SK-N-SH (cell line): ENCODE measurements around a stretch of chr2.

- RRBS: no CpG with 5 or more reads among the region's 12 CpGs
CAGE:
- cytosol, long polyA plus RNA: no peak
- long polyA plus RNA: no peak
- nucleus, long polyA plus RNA: no peak
Observed at GRCh38 chr2:172985253-172985984, 90.2 kb upstream of the MAP3K20 start.

DNA sequence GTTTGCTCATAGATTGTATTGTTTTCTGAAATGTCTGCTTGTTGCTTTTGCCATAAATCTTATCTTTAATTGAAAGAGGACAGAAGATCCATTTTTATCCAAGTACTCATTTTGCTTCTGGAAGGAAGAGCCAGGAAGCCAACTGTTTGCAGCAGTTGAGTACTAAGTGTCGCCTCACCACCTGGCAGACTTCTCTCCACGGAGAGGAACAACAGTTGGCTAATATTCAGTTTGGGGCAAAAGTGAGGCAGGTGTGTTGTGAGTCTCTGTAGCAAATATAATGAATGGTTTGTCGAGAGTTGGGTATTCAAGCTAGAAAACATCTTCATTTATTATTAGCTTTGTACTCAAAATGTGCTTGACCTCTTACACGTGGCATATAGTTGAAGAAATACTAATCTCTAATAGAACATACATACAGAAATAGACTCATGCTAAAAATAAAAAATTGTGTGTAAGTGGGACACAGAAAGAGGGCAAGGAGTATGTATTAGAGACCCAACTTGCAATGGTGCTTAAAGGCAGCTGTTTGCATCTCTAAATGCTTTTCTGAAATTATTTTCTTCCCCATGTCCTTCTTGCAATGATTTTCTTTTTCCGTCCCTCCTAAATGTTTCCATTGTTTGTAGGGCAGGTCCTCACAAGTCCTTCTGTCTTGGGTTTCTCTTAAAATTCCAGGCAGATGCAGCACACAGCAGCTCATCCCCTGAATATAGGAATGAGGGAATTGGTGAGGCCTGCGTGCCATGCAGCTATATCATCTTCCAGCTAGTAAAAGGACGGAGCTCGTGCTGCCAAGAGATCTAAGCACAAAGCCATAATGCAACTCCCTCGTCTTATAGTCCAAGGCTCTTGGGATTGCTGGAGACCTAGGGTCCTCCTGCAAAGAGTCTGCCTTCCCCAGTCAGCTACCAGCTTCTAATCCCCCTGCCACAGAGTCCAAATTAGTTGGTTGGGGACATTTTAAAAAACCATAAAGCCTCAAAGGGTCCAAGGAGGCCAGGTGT lies 44.8 kb upstream of the MAP3K20 start:
- RRBS: no CpG with 5 or more reads among the region's 9 CpGs
CAGE:
- cytosol, long polyA plus RNA: no peak
- long polyA plus RNA: no peak
- nucleus, long polyA plus RNA: no peak

DNA sequence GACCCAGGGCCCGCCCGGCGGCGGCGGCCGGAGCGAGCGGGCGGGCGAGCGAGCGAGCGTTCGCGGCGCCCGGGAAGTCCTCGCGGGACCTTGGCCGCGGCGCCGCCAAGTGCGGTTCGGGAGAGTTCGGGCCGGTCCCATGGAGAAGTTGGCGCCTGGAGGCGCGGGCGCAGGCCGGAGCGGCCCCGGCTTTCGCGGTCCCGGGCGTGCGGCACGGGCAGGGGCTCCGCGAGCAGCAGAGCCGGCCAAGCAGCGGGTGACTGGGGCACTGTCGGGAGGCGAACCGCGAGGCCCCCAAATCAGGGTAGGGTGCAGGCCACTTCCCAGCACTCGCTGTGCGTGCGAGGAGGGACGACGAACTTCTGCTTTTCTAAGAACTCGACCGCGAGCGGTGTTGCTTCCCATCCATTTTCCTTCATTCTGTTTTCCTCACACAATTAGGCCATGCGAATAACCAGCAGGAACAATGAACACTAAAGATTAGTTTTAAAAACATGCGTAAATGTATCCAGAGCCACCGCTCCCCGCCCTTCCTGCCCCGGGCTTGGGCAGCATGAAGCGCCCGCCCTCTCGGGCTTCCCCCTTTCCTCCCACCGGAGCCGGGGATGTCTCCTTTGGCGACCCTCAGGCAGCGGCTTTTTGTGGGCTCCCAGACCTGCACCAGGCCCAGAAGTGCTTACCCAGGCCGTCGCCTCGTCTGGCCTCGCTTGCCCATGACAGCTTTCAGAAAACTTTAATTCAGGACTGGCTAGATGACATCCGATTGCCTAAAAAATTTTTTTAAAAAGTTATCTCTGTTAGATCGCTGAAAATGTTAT lies 716 bp downstream of the MAP3K20 start:
- RRBS: 2% methylated on average over 41 of the region's 75 CpGs
CAGE:
- cytosol, long polyA plus RNA: no peak
- long polyA plus RNA: no peak
- nucleus, long polyA plus RNA: no peak

DNA sequence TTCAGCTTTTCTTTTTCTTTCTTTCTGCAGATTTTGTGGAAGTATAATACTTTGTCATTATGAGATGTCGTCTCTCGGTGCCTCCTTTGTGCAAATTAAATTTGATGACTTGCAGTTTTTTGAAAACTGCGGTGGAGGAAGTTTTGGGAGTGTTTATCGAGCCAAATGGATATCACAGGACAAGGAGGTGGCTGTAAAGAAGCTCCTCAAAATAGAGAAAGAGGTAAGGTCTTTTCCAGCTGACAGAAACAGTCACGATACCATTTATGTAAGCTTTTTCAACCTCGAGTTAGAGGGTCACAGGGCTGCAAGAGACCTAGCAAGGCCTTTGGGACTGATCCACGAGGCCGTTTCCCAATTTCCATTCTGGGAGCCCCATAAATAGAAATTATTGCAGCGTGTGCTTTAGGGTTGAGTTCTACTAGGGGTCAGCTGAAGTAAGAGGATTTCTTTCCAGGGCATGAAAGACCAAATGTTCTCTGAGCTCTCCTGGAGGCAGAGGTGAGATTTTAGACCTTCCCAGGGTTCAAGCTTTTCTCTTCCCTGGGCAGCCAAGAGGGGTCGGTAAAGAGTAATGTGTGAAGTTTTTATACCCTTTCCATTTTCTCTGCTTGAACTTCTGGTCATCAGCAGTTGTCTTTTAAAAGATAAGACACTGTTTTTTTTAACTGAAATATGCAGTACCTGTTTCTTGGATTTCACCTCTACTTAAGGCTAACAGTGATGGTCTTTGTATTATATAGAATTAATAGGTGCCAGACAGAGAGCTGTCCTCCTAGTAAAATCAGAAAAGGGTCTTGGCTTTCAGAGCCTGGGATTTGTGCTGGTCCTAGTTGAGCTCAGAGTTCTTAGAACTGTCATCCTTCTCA lies 15.6 kb downstream of the MAP3K20 start:
- RRBS: no CpG with 5 or more reads among the region's 10 CpGs
CAGE:
- cytosol, long polyA plus RNA: no peak
- long polyA plus RNA: no peak
- nucleus, long polyA plus RNA: no peak

DNA sequence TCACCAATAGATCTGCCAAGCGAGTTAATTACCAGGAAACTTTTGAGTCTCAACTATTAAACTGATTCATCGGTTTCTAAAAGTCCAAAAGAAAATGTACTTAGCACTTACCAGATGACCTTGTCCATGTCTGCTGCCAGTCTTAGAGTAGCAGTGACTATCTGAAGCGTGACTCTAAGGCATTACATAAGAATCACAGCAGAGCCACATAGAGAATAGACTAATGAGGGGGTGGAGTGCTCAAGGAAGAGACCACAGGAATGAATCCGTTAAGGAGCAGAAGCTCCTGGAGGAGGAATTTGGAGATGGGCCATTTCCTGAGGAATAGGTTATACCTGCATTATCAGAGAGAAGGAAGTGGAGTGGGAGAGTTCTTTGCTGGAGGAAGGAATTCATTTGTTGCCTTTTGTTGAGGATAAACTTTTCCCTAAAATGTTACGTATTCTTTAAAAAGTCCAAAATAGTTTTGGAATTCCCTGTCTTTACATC lies 116.0 kb downstream of the MAP3K20 start:
- RRBS: no CpG with 5 or more reads among the region's 5 CpGs
CAGE:
- cytosol, long polyA plus RNA: no peak
- long polyA plus RNA: no peak
- nucleus, long polyA plus RNA: no peak

GRCh38 chr2:173571053-173572017 lies 216.7 kb downstream of the CDCA7 start:
- RRBS: no CpG with 5 or more reads among the region's 14 CpGs
CAGE:
- cytosol, long polyA plus RNA: no peak
- long polyA plus RNA: no peak
- nucleus, long polyA plus RNA: no peak

DNA sequence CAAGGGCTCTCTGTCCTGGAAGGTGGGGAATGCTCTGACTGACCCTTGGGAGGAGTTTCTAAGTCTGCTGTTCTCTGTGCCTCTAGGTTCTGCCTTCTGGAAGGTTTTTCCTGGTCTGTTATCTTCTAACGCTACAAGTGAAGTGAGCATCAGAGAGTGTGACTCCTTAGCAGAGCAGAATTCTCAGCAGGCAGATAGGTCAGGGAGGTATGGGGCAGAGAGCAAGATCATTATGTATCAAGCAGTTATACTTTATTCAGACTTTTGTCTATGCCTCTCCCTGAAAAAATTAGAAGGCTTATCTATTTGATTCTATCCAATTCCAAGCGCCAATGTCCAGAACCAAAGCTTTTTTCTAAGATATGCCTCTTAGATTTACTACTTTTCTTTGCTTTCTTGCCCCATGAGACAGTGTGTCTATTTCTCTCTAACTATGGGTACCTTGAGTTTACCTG lies 35.5 kb downstream of the SP3 start:
- RRBS: no CpG with 5 or more reads among the region's 2 CpGs
CAGE:
- cytosol, long polyA plus RNA: no peak
- long polyA plus RNA: no peak
- nucleus, long polyA plus RNA: no peak

DNA sequence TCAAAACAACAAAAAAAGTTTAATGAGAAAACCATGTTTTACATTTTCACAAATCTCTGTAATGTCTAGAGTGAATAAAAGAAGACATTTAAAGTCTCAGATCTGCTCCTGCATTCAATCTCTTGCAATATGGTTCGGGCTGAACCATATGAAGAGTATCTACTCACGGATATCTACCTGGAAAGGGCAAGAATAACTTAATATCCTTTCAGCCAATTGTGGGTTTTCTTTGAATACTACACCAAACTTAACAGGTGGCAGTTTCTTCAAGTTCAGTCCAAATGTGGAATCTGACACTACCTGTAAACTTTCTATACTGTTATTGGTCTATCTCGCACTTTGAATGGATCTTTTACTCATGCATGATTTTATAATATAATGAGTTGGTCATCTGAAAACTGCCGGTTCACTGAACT lies 13.7 kb downstream of the SP3 start:
- RRBS: no CpG with 5 or more reads among the region's 4 CpGs
CAGE:
- cytosol, long polyA plus RNA: no peak
- long polyA plus RNA: no peak
- nucleus, long polyA plus RNA: no peak

DNA sequence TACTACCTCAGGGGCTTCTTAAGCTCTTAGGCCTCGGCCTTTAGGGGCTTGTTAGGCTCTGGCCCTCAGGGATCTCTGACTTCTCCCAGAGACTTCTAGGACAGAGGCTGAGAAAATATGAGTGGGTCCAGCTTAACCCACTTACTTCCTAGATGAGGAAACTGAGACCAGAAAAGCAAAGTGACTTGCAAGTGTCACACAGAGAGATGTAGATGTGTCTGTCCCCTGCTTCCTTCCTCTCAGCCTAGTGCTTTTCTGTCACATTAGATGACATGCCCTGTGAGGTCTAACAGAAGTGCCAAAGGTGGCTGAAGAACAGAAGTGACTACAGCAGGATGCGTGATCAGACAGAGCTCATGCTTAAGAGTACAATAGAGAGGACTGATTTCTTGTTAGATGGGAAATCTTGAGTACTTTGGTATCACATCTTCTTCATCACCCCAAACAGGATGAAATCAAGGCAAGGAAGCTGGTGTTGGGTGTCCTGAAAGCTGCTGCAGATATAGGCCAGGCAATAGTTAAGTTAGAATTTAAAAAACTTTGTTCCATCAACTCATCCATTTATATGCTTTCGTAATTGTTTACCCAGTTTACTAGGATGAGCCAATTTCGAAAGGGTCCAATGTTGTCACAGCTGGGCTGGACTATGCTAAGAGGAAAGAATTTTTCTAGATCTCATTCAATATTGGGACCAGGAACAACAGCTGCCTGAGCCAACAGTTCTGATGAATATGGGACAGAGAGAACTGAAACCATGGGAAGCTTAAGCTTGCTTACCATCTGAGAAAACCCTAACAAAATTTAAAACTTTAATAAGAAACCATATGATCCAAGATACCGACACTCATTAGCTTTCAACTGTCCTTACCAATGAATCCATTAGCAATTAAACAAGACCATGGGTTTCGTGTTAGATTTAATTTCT lies 21.5 kb upstream of the SP3 start:
- RRBS: no CpG with 5 or more reads among the region's 6 CpGs
CAGE:
- cytosol, long polyA plus RNA: no peak
- long polyA plus RNA: no peak
- nucleus, long polyA plus RNA: no peak

DNA sequence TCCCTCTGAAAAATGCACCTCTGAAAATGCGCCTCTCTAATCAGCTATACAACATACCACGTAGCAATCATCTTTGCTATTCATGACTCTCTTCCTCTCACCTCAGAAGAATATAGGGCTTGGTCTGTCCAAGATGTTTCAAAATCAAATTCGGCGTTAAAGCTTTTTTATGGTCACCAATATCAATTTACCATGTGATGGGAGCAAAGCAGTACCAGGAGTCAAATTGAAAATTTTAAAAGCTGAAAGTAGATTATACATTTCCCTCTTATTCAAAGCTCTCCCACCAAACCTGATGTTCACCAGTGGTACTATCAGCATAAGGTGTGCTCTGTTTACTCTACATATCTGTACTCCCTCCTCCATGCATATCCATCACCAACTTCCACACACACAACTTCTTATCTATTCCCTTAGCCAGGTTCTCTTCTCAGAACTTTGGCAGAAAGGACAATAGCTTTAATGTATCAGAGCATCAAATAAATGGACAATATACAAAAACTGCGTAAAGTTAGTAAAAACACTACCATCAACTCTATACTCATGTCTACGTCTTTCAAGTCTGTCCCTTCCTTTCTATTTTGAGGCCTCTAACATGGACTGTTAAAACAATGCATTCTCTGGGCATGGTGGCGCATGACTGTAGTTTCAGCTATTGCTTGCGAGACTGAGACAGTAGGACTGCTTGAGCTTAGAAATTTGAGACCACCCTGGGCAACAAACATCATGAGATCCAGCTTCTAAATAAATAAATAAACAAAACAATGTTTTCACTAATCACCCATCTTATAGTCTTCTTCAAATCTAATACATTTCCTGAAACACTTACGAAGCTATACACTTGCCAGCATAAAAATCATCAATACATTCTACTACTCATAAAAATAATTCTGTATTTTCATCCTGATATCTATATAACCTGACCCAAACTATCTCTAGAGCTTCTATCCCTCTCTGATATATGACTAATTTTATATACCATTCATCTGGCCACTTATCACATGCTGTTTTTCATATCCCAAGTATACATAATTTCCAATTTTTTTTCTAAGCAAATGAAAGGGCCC lies 39.6 kb downstream of the OLA1 start:
- RRBS: no CpG with 5 or more reads among the region's 9 CpGs
CAGE:
- cytosol, long polyA plus RNA: no peak
- long polyA plus RNA: no peak
- nucleus, long polyA plus RNA: no peak

DNA sequence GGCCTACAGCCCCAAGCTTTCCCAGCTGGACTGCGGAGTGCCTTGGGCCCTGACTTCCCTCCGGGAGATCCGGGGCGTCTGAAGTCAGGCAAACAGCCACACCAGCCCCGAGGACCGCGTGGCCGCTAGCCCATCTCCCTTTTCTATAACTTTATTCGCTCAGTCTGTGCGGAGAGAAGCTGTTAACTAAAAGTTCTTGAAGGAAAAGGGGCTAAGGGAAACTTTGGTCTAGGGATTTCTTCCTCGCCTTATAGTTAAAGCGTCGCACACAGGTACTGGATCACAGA lies 502 bp upstream of the OLA1 start:
- RRBS: no CpG with 5 or more reads among the region's 13 CpGs
CAGE:
- cytosol, long polyA plus RNA: no peak
- long polyA plus RNA: no peak
- nucleus, long polyA plus RNA: no peak

- RRBS: no CpG with 5 or more reads among the region's 2 CpGs
CAGE:
- cytosol, long polyA plus RNA: no peak
- long polyA plus RNA: no peak
- nucleus, long polyA plus RNA: no peak
Observed at GRCh38 chr2:174569496-174569955, 28.1 kb downstream of the WIPF1 start.

DNA sequence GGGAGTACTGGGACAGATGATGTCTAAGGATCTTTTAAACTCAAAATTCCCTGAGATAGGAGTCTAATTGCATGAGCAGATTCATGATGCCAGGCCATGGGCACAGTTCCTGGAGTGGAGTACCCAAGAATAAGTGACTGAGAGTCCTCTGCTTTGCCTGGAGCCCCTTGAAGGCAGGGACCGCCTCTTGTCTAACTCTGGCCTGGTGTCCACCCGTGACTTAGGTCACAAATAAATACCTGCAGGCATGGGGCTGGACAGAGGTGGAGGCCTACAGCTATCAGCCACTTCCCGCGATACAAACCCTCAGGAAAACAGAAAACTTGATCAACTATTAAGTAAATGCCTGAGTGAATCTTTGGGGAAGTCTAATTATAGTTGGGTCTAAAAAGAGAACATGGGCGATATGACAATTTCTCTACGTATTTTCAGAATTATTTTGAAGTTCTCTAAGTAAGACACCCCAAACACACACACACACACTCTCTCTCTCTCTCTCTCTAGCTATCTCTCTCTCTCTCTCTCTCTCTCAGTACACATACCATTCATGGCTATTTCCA lies 1.8 kb upstream of the WIPF1 start:
- RRBS: no CpG with 5 or more reads among the region's 6 CpGs
CAGE:
- cytosol, long polyA plus RNA: no peak
- long polyA plus RNA: no peak
- nucleus, long polyA plus RNA: no peak

DNA sequence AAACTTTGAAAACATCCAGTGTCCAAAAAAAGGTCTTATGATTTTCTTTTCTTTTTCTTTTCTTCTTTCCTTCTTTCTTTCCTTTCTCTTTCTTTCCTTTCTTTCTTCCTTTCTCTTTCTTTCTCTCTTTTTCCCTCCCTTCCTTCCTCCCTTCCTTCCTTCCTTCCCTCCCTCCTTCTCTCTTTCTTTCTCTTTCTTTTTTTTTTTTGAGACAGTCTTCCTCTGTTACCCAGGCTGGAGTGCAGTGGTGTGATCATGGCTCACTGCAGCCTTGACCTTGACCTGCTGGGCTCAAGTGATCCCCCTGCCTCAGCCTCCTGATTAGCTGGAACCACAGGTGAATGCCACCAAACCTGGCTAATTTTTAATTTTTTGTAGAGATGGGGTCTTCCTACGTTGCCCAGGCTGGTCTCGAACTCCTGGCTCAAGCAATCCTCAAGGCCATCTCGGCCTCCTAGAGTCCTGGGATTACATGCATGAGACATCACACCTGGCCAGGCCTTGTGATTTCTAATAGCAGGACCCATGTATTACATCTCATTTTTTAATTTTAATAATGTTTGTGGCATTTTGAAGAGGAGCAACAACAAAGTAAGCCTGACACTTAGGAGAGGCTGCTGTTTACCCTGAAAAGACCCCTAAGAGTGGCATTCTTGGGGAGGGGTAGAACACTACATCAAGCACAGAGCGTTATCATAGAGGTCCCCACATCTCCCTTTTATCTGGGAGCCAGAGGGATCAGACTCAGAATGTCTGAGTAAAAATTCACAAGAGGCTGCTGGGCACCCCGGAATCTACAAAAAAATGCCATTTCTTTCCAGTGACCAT lies 30.0 kb upstream of the WIPF1 start:
- RRBS: no CpG with 5 or more reads among the region's 5 CpGs
CAGE:
- cytosol, long polyA plus RNA: no peak
- long polyA plus RNA: no peak
- nucleus, long polyA plus RNA: start-site peak on the minus strand centred at position 124 of the sequence, 216 bp wide, 11 and 24 reads in 2 replicates

- RRBS: no CpG with 5 or more reads among the region's 18 CpGs
CAGE:
- cytosol, long polyA plus RNA: no peak
- long polyA plus RNA: no peak
- nucleus, long polyA plus RNA: no peak
Observed at GRCh38 chr2:174753111-174753770, 11.0 kb downstream of the CHRNA1 start.

- RRBS: no CpG with 5 or more reads among the region's 18 CpGs
CAGE:
- cytosol, long polyA plus RNA: no peak
- long polyA plus RNA: no peak
- nucleus, long polyA plus RNA: no peak
Observed at GRCh38 chr2:175487717-175487969, 306.1 kb upstream of the ATP5MC3 start.

GRCh38 chr2:175593681-175594796 lies 408.0 kb downstream of the LNPK start:
- RRBS: no CpG with 5 or more reads among the region's 37 CpGs
CAGE:
- cytosol, long polyA plus RNA: no peak
- long polyA plus RNA: no peak
- nucleus, long polyA plus RNA: no peak

DNA sequence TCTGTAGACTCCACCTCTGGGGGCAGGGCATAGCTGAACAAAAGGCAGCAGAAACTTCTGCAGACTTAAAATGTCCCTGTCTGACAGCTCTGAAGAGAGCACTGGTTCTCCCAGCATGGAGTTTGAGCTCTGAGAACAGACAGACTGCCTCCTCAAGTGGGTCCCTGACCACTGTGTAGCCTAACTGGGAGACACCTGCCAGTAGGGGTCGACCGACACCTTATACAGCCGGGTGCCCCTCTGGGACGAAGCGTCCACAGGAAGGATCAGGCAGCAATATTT lies 44.0 kb downstream of the LNPK start:
- RRBS: no CpG with 5 or more reads among the region's 5 CpGs
CAGE:
- cytosol, long polyA plus RNA: no peak
- long polyA plus RNA: no peak
- nucleus, long polyA plus RNA: no peak

DNA sequence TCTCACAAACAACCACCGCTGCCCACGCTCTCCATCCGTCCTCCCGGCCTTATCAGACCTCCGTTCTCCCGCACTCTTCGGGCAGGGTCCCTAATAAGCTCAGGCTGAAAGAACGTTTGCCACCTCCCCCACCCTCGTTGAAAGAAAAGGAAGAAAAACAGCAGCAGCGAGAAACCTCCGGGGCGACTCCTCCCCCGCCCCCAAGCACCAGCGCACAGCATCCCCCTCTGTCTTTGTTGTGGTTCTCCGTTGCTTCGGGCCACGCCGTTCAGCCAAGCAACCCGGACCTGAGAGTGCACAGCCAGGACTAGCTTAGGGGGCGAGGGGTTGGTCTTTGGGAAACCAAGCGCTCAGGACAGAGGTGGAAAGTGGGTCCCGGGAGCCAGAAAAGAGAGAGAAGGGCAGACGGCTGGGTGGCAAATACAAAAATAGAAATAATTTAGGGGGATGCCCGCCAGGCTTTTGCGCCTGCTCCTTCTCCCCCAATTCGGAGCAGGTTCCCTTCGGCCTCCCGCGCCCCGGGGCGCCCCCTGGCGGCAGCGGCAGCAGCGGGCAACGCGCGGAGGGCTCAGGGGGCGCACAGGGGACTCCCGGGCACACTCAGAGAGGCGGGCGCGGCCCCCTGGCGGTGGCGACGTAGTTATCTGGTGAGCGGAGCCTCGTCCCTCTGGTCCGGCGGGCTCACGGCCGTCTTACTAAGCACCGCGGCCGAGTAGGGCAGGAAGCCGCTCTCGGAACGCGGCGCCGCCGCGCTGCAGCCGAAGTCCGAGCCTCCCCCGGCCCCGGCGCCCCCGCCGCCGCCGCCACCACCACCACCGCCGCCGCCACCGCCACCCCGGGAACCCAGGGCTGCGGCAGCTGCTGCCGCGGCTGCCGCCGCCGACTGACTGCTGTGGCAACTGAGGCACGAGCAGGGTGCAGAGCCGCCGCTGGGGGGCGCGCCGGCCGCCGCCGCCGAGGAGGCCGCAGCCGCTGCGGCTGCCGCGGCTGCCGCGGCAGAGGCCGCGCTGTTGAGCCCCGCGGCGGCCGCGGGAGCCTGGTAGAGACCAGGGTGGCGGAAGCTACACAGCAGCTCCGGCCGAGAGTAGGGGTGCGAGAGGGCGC lies 3.9 kb downstream of the EVX2 start:
- RRBS: 12% methylated on average over 60 of the region's 111 CpGs
CAGE:
- cytosol, long polyA plus RNA: no peak
- long polyA plus RNA: no peak
- nucleus, long polyA plus RNA: no peak

DNA sequence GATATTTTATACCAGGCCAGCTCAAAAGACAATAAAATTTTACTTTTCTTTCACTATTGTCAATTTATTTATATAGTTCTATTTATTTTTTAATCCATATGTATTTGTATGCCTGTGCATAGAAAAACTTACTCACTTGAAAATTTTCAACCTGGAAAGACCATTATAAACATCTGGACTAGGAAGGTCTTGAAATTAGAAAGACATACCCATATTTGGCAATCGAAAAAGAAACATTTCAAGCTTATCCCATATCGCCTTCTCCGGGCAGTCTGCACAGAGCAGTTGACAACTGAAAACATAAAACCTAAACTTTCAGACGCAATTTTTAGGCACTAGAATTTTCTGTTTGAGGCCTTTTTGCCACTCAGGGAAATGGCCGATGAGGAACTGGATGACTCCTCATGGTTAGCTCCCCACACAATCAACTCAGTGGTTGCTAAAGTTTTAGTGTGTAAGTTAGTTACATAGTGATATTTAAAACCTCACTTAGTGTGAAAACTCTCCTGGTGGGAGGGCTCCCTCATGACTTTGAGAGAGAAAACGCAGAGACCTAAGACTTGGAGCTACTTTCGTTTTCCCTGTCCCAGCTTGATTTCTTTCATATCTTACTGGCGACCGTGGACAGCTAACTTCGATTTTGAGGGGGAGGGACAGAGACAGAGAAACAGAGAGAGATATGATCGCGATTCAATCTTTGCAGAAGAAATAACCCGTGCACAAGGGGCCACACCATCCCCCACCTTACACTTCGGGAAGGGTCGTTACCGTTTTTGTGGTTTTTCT lies 3.2 kb upstream of the HOXD12 start:
- RRBS: no CpG with 5 or more reads among the region's 16 CpGs
CAGE:
- cytosol, long polyA plus RNA: no peak
- long polyA plus RNA: no peak
- nucleus, long polyA plus RNA: no peak